HGPS cell (cell line): ENCODE measurements around the gene DLL1.

DNA sequence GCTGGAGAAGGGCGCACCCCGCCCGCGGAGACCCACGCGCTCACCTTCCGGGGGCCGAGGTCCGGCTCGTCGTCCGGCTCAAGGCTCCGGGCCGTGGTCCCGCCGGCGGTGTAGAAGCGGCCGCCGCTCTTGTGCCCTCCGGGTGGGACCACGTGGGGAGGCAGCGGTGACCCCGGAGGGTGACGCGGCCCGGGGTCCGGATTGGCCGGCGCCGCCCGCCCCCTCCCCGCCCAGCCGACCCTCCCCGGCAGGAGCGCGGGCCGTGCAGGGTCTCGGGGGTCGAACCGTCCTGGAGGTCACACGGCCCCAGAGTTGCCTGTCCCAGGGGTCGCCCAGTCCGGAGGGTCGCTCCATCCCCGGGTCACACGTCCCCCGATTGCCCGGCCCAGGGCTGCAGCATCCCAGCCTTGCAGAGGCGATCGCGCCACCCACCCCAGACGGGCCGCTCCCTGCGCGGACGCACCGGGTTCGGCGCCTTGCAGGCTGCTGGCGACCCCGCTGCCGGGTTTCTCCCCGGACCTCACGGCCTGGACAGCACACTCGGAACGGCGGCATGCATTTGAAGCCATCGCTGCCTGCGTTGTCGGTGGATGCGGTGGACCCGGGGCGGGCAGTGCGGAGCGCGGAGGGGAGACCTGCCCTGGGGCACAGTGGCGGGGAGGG is 22.5 kb upstream of the FRMD1 start:
- RRBS = 26% methylated on average over 45 of the region's 78 CpGs

DNA sequence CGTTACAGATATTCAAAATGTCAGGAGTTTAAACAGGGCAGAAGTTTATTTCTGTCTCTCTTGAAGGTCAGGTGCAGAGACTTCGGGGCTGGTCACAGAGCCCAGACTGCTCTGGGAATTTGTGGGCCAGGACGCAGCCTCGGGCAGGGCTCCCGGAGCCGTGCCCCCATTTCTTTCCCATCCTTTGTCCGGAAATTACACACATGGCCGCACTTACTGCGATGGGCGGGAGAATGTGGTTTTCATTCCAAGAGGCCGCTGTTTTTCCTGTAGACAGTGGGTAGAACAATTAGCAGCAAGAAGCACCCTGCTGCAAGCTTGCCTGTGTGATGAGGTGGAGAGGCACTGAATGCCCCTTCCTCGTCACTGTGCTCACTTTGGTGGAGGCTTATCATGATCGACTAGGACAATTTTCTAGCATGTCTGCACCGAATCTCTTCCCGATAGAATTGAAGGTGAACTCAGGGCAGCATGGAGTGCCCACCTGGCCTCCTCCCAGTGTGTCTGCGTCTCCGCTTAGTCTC is 102.9 kb downstream of the DACT2 start:
- RRBS = no CpG with 5 or more reads among the region's 17 CpGs

- RRBS = no CpG with 5 or more reads among the region's 8 CpGs
Observed at GRCh38 chr6:168225226-168225716, 94.3 kb downstream of the DACT2 start.

DNA sequence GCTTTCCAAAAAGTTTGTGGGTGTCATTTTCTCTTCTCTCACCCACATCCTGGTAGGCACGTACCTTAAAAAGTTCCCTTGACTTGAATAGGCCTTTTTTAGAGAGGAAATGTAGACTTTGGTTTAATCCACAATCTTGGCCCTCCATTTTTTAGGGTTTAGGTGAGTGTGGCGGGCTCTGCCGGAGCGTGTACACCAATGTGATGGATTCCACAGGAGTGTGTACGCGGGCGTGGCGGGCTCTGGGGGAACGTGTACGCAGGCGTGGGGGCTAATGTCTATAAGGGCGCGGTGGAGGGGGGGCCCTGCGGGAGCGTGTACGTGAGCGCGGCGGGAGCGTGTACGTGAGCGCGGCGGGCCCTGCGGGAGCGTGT is 28.2 kb upstream of the SMOC2 start:
- RRBS = no CpG with 5 or more reads among the region's 26 CpGs

DNA sequence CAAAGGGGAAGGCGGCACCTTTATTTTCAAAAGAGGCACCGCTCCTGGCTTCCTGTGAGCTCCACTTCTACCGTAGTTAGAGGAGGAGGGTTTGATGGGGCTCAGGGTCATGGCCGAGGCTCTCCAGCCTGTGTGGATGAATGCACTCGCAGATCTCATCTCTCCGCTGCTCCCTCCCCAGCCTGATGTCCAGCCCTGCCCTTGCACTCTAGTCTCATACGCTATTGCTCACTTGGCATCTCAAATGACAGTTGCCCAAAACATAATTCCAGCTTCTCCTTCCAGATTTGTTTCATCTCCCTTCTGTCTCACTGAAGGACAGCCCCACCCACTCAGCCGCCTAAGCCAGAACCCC is 22.9 kb upstream of the SMOC2 start:
- RRBS = no CpG with 5 or more reads among the region's 8 CpGs

- RRBS = no CpG with 5 or more reads among the region's 8 CpGs
Observed at GRCh38 chr6:168530736-168531030, 89.7 kb downstream of the SMOC2 start.

DNA sequence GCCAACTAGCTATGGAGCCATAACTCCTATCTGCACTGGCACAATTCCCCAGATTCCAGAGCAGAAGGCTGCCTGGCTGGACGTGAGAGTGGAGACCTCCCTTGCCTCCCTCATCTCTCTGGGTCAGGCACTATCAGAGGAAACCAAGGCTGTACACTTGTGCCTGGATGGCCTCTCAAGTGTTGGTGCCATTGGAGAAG is 312.6 kb downstream of the THBS2 start:
- RRBS = no CpG with 5 or more reads among the region's 1 CpG

DNA sequence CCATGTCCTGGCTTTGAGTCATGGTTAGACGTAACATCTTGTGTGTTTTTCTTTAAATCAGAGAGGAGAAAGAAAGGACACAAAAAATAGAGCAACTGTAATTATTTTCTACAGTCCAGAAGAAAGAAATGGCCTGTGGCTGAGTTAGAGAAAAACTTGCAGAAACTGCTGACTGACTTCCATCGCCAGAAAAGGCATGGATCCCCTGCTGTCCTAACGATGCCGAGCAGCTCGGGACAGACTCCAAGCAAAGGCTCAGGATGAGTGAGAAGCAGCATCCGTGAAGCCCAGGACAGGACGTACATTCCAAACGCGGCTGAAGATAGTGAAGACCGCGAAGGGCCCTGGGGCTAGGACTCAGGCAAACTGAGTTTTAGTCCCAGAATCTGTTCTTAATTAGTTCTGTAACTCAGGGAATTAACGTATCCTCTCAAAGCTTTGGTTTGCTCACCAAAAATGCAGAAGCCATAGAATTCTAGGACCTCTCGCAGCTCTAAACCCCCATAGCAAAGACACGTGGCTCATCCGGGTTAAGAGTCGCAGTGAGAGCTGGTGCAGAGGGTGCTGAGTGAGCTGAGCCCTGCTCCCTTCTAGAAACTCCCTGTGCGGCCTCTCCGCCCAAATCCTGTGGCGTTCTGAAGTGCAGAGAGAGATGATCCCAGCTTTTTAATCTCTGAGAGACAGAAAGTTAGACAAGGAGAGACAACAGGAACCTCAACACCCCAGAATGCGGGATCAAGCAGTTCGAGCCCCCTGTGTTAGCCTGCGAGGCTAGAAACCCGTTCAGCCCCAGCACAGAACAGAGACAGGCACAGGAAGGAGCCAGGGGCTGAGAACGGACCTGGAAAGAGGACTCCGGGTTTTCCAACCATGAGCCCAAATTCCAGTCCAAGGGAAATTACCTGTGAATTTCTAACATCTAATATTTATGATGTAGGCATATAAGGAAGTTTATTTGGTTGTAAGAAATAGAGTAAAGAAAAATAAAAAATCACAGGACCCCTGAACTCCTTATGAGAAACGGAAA is 133.0 kb upstream of the THBS2 start:
- RRBS = no CpG with 5 or more reads among the region's 26 CpGs

DNA sequence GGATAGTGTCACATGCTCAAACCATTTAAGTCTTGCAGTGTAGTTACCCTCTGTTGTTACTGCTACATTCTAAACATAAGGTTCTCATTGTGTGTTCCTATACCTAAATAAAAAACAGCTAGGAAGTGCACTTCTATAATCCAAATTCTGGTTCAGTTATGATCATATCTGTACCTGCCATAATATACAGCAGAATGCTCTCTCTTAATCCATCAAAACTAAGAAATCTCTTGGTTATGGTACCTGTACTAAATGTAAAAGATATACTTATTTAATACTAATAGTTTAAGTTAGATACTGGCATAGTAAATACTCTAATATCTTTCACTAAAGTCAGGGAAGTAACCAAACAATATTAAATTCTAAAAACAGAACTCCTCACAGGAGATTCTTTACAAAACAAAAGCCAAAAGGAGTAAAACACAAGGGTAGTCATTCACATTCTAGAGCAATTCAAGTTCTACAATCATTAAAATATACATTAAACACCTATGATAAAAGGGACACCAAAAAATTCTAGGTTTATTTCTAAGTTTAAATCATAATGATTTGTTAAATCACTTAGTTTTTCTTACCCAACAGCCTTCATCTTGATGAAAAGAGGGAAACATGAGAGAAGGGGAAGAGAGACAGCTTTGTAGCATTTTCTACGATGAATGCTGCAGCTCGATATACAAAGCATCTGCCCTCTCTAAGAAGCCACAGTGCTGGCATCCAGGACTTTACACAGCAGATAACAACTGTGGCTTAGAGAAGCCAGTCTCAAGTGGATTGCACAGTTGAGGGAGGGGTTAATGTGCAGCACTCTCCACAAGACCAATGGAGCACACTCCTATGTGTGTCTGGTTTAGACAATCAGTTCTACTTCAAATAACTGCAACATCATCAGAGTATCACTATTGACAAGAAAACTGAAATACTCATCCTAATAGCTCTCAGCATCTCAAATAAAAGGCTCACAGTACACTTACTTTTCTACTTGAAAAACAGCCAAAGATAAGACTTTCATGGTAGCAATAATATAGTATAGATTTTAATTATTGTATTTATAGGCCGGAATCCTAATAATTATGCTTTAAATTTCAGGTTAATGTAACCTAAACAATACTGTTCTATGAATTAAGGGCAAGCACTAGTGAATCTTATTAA is 5.7 kb downstream of the C6orf120 start:
- RRBS = no CpG with 5 or more reads among the region's 3 CpGs

- RRBS = no CpG with 5 or more reads among the region's 3 CpGs
Observed at GRCh38 chr6:169708797-169709833, 7.2 kb downstream of the C6orf120 start.

DNA sequence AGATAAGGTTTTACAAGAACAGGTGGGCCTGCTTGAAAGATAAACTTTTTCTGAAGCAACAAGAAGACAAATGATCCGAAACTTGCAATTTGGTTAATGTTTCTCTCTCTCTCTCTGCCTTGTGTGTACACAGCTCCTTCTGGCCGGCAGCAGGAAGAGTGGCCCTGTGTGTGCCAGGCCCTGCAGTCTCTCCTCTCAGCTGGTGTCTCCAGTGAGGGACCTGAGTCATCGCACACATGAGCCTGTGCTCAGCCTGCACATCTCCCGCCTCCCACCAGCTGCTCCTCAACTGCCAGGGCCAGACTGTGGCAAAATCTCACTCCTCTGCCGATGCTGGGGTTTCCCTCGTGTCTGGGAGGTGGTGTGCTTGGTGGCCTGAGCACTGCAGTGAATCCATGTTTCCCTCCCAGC is 49.3 kb downstream of the ERMARD start:
- RRBS = no CpG with 5 or more reads among the region's 6 CpGs

- RRBS = no CpG with 5 or more reads among the region's 25 CpGs
Observed at GRCh38 chr6:169868171-169868867, 116.9 kb downstream of the ERMARD start.

- RRBS = no CpG with 5 or more reads among the region's 8 CpGs
Observed at GRCh38 chr6:169960736-169961233, 209.4 kb downstream of the ERMARD start.

GRCh38 chr6:170087886-170088322 is 203.0 kb downstream of the DLL1 start:
- RRBS = 60% methylated on average over 4 of the region's 30 CpGs

GRCh38 chr6:170152269-170153356 is 138.3 kb downstream of the DLL1 start:
- RRBS = 32% methylated on average over 2 of the region's 42 CpGs

GRCh38 chr6:170265251-170265975 is 25.5 kb downstream of the DLL1 start:
- RRBS = 84% methylated on average over 5 of the region's 26 CpGs

DNA sequence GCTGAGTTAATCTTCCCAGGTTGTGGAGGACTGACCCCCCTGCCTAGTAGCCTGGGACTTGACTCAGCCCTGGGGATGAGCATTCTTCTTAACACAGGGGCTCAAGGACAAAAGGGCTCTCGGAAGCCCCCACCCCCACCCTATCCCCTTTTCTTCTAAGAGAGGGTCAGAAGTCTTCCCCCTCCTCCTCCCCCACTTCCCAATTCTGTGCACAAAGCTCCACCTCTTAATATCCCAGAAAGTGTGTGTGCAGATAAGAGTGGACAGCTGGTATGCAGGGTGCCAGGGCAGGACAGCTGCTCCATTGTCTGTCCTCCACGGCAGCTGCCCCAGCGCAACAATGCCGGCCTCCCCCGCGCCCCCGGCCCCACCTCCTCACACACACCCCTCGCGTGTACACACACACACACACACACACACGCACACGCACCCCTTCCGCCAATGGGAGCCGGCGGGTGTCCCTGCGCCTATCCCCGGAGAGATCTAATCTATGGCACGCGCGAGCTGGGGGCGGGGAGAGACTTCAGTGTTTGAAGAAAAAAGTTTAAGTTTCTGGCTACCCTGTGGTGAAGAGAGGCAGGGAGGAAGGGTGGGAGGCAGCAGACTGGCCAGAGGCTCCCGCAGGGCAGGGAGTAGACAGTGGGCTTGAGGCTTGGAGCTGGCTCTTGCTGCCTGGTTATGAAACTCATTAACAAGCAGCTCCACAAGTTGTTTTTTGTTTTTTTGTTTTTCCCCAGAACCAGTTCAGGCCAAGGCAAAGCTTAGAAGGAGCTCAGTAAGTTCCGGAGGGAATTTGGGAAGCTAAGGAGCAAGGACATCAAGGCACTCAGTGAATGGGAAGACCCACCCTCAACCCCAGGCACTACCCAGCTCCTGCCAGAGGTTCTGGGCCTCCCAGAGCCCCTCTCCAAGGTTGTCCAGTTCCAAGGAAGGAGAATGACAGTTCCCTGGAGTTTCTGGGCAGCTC is 4.2 kb downstream of the DLL1 start:
- RRBS = 27% methylated on average over 4 of the region's 22 CpGs

DNA sequence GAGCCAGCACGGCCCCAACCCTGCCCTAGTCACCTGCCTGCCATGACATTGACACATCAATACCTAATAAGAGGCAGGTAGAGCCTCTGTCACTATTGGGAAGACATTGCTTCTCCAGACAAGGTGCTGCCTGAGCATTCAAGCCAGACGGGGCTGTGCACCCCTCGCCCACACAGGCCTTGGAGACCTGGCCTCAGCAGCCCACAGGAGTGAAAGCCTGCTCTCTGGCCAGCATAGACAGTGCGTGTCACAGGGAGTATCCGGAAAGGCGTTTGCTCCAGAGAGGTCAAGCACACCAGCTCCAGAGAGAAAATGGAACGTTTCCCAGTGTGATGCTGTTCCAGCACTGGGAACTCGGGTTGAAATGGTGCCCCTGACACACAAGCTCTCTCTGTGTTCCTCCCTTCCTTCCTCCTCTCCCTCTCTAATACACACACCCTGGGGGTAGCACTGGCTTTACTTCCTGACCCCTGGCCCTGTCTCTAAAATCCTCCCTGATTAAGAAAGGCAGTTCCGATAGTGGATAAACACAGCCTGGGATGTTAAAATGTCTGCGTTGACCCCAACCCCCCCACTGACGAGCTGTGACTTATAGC is 3.3 kb downstream of the DLL1 start:
- RRBS = no CpG with 5 or more reads among the region's 11 CpGs

DNA sequence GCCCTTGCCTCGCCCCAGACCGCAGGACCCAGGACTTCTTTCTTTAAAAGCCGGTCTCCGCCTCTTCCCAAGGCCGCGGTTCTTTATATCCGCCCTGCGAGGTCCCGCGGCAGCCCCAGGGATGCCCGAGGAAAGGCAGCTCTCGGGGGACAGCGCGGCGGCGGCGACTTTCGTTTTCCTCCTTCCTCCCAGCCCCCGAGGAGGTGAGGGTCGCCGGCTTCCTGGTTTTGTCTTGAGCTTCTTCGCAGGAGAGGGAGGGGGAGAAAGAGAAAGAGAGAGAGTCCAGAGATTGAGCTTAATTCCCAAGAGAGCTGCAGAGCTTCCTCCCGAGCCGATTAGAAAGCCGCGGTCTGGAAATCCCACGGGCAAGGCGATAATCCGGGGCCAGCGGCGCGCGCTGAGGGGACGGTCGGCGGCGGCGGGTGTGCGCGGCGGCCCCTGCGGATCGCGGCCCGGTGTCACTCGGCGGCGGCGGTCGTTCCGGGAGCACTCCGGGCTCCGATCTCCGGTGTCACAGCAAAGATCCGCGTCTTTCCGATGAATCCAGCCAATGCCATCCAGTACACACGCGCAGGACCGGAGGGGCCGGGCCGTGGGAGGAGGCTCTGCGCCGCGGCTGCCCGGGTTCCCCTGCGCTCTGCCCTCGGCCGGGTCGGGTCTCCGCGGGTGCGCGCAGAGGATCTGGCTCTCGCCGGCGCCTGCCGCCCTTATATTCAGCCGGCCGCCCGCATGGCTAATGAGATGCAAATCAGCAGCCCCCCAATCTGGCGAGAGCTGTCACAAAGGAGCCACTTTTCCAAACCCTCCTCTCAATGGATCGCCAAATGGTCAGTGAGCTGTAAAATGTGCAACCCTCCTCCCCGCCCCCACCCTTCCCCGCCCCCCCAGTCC is at the start of gene DLL1:
Gene DLL1 (minus strand): TSS at position 833 of the 891 bp plus-strand sequence.
- RRBS = 2% methylated on average over 37 of the region's 85 CpGs

GRCh38 chr6:170291332-170292517 is 847 bp upstream of the DLL1 start:
- RRBS = 2% methylated on average over 28 of the region's 91 CpGs